Heart right ventricle (tissue), 2 donors: ENCODE results near the genes GFOD2, THAP11, DPEP2 and SLC7A6.

DNA sequence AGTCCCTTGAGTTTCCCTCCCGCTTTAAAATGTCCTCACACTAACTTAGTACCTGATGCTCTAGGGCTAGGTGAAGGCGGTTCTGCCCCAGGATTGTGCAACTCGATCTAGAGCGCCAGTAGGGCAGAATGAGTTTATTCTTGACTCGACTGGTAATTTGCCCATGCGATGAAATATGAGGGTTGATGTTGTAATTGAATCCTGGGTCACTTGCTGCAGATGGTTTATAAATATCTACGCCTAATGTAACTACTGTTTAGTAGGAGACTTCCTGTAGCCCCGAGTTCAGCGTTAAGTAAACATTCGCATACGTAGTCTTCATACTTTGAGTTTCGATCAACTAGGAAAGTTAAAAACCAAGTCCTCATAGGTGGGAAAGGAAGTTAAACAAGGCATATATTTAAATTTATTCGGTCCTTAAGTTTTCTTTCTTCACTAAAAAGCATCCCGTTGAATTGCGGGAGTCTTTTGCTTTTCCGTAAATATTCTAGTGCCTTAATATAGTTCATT, 1.5 kb downstream of the CTCF start:
- PRO-cap, 2 experiments = no peak in any of the 2 experiments

GRCh38 chr16:67661187-67661748, 508 bp downstream of the PARD6A start:
- PRO-cap, 2 experiments = no peak in any of the 2 experiments

GRCh38 chr16:67718926-67719817, at the start of gene GFOD2:
GFOD2 (minus strand) TSS chr16:67719316.
- PRO-cap, 2 experiments = peak in 2 of 2 experiments; most common plus-strand start chr16:67719451 (in 1); most common minus-strand start chr16:67719316 (in 2)

DNA sequence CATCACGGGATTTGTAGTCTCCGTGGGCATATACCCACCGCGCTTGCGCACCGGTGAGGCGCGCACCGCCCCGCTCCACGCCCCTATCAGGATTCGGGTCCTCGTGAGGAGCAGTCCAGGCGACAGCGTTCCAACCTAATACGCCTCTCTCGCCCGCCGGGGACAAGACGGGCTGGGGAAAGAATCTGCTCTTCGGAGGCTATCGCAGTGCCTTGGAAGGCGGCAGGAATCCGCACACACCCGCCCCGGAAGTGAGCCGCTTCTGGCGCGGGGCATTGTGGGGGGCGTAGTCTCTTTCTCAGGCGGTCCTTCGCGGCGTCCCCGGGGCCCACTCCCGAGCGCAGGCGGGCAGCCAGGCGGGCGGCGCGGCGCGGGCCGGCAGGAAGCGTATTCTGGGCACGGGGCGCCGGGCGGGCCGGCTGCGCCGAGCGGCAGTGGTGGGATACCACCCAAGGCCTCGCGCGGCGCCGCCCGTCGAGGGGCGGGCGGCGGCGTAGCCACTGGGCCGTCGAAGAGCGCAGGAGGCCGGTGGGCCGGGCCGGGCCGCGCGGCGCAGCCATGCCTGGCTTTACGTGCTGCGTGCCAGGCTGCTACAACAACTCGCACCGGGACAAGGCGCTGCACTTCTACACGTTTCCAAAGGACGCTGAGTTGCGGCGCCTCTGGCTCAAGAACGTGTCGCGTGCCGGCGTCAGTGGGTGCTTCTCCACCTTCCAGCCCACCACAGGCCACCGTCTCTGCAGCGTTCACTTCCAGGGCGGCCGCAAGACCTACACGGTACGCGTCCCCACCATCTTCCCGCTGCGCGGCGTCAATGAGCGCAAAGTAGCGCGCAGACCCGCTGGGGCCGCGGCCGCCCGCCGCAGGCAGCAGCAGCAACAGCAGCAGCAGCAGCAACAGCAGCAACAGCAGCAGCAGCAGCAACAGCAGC, at the start of gene THAP11:
Gene THAP11, plus strand, starts transcription at position 324 of the 931 bp plus-strand sequence.
- PRO-cap, 2 experiments = peak in 2 of 2 experiments; most common plus-strand start position 337 of the sequence (in 2); most common minus-strand start position 253 of the sequence (in 1)

DNA sequence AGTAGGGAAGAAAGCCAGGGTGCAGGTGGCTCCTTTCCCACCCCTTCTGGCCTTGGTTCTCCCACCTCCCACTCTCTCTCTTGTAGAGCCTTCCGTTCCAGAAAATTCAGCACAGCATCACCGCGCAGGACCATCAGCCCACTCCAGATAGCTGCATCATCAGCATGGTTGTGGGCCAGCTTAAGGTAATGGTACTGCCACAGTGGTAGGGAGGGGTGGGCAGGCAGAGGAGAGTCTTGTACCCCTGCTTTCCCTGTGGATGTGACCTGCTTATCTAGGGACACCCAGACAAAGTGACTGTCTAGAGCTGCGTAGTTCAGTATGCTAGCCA, 4.5 kb upstream of the EDC4 start:
- PRO-cap, 2 experiments = no peak in any of the 2 experiments

GRCh38 chr16:67902693-67903341, 9.8 kb downstream of the PSKH1 start:
- PRO-cap, 2 experiments = no peak in any of the 2 experiments

- PRO-cap, 2 experiments = no peak in any of the 2 experiments
These were observed 14.3 kb downstream of the PSKH1 start for GRCh38 chr16:67907400-67907797.

- PRO-cap, 2 experiments = no peak in any of the 2 experiments
These were observed 2.8 kb downstream of the CTRL start for GRCh38 chr16:67928767-67929355.

DNA sequence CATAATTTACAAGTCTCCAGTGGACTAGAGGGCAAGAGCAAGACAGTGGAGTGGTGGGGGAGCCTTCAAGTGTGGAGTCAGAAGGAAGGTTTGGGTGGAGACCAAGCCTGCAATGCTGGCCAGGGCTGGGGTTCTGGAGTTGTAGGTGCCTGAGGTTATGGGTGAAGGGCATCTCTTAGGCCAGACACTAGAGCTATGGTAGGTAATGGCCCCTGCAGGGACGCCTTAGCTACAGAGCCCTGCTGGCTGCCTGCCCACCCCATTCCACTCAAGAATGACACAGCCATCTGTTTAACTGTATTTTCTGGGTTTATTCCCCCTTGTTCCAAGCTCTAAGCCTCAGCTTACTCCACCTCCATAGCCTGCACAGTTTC, 2.4 kb downstream of the PSMB10 start:
- PRO-cap, 2 experiments = no peak in any of the 2 experiments

DNA sequence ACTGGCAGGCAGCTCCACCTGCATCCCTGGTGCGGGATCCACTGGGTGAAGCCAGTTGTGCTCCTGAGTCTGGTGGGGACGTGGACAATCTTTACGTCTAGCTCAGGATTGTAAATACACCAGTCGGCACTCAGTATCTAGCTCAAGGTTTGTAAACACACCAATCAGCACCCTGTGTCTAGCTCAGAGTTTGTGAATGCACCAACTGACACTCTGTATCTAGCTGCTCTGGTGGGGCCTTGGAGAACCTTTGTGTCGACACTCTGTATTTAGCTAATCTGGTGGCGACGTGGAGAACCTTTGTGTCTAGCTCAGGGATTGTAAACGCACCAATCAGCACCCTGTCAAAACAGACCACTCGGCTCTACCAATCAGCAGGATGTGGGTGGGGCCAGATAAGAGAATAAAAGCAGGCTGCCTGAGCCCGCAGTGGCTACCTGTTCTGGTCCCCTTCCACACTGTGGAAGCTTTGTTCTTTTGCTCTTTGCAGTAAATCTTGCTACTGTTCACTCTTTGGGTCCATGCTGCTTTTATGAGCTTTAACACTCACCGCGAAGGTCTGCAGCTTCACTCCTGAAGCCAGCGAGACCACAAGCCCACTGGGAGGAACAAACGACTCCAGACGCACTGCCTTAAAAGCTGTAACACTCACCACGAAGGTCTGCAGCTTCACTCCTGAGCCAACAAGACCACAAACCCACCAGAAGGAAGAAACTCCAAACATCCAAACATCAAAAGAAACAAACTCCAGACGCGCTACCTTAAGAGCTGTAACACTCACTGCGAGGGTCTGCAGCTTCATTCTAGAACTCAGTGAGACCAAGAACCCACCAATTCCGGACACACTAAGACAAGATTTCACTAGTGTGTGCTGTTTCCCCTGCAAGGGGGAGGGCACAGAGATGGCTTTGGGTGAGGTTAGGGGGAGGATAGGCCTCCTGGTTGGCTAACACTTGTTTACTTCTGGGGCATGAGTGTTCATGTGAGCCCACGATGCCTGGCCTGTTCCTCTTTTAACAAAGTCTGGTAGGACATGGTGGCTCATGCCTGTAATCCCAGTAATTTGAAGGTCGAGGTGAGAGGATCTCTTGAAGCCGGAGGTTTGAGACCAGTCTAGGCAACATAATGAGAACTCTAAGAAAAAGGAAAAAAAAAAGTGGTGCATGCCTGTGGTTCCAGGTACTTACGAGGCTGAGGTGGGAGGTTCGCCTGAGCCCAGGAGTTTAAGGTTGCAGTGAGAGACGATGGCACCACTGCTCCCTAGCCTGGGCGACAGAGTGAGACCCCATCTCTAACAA, at the start of gene DPEP2:
Gene DPEP2, minus strand, starts transcription at position 870 of the 1,298 bp plus-strand sequence.
- PRO-cap, 2 experiments = peak in 2 of 2 experiments; most common plus-strand start position 432 of the sequence (in 1)

DNA sequence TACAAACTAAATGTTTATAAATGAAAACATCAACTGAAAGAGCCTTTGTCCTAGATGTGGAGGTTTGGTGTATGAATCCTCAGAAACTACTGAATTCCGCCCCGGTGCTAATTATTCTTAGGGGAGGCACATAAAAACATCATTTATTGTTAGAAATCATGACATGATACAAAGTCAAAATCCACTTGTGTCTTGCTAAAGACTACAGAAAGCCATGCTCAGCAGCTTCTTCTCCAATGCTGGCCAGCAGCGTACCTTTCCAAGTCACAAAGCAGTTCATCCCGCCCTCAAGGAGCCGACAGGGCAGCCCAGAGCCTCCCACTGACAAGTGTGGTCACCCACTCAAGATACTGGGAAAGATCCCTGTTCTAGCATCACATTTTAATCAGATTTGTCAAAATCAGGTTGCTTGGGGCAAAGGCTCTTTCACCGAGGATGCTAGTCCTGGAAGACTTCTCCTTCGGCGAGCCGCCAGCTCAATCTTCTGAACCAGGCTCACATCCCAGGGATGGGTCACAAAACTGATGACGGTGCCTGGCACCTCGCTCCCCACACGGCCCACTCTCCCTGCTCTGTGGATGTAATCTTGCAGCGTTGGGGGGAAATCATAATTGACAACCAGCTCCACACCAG, 1.7 kb downstream of the DDX28 start:
- PRO-cap, 2 experiments = no peak in any of the 2 experiments

DNA sequence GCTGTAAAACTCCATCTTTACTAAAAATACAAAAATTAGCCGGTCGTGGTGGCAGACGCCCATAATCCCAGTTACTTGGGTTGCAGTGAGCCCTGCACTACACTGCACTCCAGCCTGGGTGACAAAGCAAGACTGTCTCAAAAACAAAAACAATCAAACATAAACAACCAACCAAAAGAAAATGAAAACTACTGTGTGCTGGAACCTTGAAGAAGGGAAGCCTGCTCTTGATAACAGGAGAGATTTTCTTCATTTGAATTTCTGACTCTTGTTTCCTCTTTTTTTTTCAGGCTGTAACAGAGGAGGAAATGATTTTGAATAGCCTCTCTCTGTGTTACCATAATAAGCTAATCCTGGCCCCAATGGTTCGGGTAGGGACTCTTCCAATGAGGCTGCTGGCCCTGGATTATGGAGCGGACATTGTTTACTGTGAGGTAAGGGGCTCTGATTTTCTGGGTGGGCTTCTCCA, 14.7 kb downstream of the DUS2 start:
- PRO-cap, 2 experiments = no peak in any of the 2 experiments

GRCh38 chr16:68072280-68072949, 12.8 kb upstream of the NFATC3 start:
- PRO-cap, 2 experiments = no peak in any of the 2 experiments

DNA sequence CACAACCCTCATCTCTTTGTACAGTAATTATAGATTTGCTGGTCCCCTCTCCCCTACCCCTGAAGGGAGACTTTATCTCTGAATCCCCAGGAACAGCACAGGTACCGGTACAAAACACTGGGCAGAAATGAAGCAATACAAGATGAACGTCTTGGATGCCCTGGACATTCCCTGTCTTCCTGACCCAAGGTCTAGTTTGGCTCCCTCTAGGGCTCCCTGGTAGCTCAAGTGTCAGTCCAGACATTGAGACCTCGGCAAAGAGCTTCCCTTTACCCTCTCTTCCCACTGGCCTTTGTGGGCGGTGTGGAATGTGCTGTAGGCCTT, 1.4 kb upstream of the NFATC3 start:
- PRO-cap, 2 experiments = no peak in any of the 2 experiments

GRCh38 chr16:68227224-68228318, 8.4 kb downstream of the ESRP2 start:
- PRO-cap, 2 experiments = no peak in any of the 2 experiments

- PRO-cap, 2 experiments = no peak in any of the 2 experiments
These were observed 5.8 kb downstream of the ESRP2 start for GRCh38 chr16:68230127-68230620.

GRCh38 chr16:68236249-68236422, 209 bp upstream of the ESRP2 start:
- PRO-cap, 2 experiments = peak in 1 of 2 experiments; most common plus-strand start chr16:68236321 (in 1)

DNA sequence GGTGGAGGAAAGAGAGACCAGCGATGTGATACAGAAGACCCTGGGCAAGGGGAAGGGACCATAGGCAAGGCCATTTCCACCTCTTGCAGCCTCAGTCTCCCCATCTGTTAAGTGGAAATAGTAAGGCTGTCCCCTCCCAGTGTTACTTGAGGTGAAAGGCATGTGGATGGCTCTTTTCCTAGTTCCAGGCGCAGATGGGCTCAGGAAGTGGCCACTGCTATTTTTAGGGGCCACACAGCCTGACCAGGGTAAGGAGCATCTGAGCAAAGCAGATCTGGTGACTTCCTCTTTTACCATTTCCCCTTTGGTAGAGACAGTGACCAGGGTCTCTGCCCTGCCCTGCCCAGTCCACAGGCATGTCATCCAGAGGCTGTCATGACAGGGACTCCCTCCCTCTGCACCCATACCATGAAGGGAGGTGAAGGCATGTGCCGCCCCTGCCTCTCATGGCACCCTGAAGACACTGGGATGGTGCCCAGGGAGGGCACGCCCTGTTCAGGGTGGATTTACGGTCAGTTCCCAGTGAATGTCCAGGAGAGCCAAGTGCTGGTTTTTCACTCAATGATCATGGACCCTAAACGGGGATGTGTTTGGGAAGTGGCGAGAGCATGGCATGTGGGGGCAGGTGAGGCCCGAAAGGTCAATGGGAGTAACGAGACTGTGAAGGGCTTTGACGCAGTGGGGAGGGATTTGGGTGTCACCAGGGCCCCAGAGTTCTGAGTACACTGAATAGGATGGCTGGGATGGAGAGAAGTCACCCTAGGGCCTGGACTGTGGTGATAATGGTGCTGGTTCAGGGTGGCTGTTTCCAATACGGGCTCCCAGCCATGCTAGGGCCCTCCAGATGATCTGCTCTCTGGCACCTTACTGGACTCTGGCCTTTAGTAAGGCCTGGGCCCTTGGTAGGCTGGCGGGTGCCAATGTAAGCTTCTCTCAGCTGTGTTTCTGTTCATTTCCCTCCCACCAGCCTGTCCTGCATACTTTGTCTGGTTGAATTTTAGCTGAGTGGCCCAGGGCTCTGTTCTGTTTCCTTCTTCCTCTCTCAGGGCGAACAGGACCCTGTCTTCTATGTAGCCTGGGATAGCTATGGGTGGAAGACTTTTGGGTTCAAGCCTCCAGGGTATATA, 2.5 kb downstream of the PLA2G15 start:
- PRO-cap, 2 experiments = peak in 1 of 2 experiments; most common plus-strand start position 293 of the sequence (in 1); most common minus-strand start position 876 of the sequence (in 1)

GRCh38 chr16:68264380-68265212, at the start of gene SLC7A6:
SLC7A6 (plus strand) TSS chr16:68264526.
- PRO-cap, 2 experiments = peak in 2 of 2 experiments; most common plus-strand start chr16:68264550 (in 2); most common minus-strand start chr16:68264455 (in 2)

DNA sequence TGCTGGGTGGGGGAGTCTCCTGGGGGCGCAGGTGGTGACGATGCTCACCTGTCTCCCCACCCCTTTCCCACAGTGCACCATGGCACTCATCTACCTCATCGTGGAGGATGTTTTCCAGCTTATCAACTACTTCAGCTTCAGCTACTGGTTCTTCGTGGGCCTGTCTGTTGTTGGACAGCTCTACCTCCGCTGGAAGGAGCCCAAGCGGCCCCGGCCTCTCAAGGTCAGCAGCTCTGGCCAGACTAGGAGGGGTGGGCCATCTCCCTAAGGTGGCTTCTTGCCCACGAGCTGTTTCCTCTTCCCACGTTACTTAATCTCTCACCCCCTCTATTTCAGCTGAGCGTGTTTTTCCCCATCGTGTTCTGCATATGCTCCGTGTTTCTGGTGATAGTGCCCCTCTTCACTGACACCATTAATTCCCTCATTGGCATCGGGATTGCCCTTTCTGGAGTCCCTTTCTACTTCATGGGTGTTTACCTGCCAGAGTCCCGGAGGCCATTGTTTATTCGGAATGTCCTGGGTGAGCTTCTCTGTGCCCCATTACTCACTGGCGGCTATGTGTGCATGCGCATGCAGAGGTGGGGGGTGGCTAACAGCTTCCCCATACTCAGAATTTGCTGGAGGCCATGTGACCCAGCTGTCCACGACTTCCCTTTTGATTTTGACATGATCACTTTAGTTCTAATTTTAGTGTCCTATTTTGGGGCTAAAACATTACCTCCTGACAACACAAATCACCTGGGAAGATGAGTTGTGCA, 14.3 kb downstream of the SLC7A6OS start:
- PRO-cap, 2 experiments = no peak in any of the 2 experiments